HT-29 (cell line): Measurements from ENCODE around the genes MPHOSPH8, CRYL1, IL17D and SKA3.

DNA sequence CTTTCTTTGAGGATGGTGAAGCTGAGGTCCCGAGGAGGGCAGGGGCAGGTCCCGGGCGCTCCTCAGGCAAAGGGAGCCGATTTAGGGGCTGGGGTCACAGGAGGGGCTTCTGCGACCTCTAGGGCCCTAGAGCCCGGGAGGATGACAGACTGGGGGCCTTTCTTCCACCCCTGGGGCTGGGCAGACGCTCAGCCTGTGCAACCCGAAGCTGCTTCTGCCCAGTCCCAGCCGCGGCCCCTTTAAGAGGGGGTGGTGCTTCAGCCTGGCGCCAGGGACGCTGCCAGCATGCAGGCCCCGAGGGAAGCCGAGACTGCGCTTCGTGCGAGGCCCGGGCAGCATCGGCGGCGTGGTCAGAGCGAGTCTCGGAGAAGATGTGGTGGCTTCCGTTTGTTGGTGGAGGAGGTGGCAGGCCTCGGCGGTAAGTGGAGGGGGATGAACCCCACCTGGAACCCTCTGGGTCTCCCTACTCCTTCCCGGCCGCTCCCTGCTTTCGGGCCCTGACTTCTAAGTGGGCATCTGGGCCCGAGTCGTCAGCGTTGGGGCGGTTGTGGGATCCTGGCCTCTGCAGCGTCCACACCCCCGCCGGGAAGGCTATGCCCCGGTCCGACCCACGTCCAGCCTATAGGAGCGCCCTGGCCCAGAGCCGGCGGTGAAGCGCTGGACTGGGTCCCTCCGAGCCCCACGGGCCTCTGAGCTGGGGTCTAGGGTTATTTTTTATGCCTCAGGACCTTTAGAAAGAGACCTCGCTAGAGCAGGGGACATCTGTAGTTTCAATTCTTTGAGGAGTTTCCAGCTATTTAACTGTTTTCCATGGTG lies 986.4 kb downstream of the TUBA3C start:
- RAMPAGE, long total RNA: no peak

- RAMPAGE, long total RNA: no peak
Measured at GRCh38 chr13:18905074-18905503, 276.5 kb downstream of the TUBA3C start.

DNA sequence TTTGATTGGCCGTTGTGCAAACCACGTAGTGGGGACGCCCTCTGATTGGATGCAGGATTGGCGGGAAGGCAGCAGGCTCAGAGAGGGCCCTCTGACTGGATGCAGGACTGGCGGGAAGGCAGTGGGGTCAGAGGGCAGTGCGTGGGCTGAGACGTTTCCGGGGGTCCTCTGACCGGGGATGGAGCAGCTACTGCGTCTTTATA lies 198 bp upstream of the TUBA3C start:
- RAMPAGE, long total RNA: no peak

DNA sequence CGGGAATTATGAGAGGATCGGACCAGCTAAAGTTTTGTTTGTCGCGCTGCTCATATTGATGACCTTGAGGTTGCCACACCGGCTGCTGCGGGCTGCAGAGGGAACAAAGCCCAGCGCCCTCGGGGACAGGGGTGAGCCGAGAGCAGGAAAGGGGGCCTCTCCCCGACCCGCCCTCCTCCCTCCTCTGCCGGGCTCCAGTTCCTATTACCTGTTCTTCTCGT lies 162.7 kb upstream of the TUBA3C start:
- RAMPAGE, long total RNA: no peak

- RAMPAGE, long total RNA: no peak
Measured at GRCh38 chr13:19632926-19633877, at the start of gene MPHOSPH8. MPHOSPH8 (plus strand) TSS chr13:19633659.

GRCh38 chr13:19646179-19646751 lies 12.8 kb downstream of the MPHOSPH8 start:
- RAMPAGE, long total RNA: no peak

DNA sequence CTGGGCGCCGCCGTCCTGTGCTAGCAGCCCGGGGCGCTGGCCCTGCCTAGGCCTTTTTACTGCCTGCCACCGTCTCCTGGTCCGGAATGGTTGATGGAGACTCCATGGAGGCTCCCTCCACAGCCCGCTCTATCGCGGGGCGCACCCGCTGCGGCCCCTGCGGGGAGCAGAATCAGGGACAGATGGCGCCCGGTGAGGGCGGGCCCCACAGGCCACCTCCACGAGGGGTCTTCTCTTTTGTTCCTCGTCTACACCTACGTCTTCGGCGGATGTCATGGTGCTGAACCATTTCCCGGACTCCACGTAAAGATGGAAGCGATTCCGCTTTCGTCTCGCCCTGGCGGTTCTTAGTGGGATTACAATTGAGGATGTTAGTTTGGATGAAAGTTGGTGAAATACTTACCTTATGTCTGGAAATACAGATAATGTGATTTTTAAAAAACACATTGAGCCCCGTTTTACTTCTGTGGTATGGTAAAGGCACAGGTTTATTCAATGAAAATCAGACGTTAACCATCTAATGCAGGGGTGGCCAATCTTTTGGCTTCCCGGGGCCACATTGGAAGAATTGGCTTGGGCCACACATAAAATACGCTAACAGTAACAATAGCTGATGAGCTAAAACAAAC lies 1.3 kb upstream of the ZMYM5 start:
- RAMPAGE, long total RNA: no peak

DNA sequence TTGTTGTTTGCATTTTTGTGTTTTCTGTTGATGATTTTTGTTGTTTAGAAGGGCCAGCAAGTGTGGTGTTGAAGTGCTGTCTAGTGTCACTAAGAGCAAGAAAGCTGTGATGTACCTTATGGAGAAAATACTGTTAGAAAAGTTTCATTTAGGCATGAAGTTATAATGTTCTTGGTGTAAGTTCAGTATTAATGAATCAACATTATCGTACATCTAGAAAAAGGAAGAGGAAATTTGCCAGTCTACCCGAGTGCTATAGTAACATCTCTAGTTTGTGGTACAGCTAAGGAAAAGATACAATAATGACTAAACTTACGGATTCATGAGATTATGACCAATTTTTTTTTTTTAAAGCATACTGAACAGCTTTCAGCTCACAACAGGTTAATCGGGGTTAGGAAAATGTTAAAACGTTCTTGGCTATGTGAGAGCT lies 96.9 kb downstream of the ZMYM2 start:
- RAMPAGE, long total RNA: no peak

DNA sequence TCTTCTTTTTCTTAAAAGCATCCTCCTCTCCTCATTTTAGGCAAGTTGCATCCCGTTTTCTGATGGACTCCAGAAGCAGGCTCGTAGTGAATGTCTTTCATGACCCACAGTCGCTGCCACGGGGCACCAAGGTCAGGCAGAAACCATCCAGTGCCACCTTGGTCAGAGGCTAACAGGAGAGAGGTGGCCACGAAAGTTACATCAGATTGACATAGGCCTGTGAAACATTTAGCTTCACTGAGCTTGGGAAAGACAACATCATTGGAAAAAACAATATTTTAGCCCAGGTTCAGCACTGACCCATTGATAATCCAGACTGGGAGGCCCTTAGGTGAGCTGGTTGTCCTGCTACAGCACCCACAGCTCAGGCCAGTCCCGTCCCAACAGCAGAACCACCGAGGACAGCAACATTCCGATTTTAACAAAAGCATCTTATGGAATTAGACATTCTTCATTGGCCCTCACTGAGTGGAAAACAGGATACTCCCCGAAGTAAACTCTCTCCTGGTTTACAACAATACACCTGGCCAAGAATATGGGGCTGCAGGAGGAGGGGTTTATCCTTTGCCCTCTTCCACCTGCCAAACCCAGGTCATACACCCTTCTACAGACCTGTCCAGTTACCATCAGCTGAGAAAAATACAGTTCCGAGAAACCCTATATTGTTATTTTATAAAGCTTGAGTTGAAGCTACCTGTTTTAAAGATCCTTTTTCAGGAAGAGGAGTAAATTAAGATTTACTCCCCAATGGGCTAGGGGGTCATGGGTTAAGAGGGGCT lies 1.7 kb downstream of the GJB2 start:
- RAMPAGE, long total RNA: no peak

DNA sequence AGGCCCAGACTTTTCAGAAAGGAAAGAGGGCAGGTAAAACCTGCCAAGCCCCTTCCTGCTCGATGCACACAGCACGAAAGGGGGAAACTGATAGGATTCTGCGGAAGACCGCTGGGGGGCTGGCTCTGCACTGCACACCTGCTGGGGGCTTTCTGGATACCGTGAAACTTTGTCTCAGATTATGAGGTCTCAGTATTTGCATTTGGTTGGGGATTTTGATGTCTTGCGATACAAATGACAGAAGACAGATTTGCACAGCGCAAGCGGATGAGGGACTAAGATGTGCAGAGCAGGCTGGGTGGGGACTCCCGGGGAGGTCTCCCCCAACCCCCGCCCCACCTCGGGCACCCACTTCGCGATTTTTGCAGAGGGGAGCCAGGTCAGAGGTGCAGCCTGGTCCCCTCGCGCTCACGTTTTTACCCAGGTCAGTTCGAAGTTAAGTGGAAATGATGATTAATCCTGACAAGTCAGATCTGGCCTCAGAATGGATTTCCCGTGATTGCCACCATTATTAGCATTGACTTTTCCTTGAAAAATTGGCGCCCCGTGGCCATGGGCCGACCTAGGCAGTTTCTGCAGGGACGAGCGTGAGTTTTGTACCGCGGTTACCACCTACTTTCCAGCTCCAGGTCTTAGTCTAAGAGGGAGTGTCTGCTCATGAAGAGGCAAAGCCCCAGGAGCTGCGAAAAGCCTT lies 1.2 kb upstream of the GJB2 start:
- RAMPAGE, long total RNA: no peak

GRCh38 chr13:20263243-20263683 lies 31.1 kb upstream of the GJB6 start:
- RAMPAGE, long total RNA: no peak

GRCh38 chr13:20405392-20406215 lies 120.1 kb downstream of the CRYL1 start:
- RAMPAGE, long total RNA: no peak

DNA sequence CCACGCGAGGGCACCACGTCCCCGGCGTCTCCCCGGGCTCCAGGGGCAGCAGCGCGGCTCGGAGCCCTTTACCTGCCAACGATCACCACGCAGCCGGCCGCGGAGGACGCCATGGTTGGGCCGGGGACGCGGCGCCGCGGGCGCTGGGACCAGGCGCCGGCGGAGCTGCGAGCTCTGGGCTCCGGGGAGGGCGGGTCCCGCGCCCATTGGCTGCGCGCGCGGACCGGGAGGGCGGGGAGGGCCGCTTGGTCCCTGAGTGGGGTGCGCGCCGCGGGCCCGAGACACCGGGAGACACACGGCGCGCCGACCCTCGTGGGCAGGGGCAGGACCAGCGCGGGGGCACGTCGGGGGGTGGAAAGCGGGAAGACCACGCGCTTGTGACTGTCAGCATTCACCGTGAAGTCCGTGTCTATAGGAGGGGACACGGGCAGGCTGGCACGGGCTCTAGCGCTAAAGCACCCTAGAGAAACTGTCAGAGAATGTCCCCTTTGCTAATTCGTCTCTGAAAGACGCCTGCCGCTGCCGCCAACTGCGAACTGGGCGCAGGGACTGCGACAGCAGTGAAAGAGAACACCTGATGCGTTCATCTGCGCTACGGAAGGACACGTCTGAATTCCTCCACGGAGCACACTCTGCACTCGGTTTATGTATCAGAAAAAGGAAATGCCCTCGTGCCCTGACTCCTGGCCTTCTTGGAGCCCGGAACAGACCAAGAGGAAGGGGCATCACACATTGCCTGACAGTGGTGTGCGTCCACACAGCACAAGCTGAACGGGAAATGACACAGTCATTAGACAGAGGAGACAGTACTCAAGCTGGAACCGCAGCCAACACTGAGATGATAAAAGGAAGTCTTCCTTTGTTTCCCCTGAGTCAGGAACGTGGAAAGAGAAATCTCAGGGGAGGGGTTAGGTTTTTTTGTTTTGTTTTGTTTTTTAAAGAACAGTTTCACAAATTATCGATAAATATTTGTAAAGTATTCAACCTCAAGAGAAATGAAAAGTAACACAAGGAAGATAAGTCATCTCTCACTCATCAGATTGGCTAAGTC lies at the start of gene CRYL1:
Gene CRYL1, minus strand, starts transcription at position 176 of the 1,051 bp plus-strand sequence.
- RAMPAGE, long total RNA: no peak

GRCh38 chr13:20544554-20545162 lies 19.0 kb upstream of the CRYL1 start:
- RAMPAGE, long total RNA: no peak

GRCh38 chr13:20702951-20703845 lies at the start of gene IL17D:
IL17D (plus strand) TSS chr13:20703699.
- RAMPAGE, long total RNA: no peak

DNA sequence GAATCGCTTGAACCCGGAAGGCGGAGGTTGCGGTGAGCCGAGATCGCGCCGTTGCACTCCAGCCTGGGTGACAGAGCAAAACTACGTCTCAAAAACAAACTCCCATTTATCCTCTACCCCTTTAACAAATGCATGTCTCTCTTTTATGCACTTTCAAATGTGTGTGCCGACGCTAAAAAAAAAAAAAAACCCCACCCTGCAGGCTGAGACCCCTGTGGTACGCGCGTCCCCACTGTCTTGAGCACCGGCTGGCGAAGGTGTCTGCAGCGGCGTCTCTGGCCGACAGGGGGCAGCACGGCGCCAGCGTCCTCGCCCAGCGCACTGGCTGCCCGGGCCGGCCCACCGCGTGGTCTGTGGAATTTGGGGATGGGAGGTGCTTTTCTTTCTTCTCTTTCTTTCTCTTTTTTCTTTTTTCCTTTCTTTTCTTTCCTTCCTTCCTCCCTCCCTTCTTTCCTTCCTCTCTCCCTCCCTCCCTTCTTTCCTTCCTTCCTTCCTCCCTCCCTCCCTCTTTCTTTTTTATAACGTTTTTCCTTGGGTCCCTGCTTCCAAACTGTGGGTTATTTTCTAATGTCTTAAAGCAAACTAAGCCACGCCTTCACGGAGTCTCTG lies 9.1 kb downstream of the IL17D start:
- RAMPAGE, long total RNA: no peak

DNA sequence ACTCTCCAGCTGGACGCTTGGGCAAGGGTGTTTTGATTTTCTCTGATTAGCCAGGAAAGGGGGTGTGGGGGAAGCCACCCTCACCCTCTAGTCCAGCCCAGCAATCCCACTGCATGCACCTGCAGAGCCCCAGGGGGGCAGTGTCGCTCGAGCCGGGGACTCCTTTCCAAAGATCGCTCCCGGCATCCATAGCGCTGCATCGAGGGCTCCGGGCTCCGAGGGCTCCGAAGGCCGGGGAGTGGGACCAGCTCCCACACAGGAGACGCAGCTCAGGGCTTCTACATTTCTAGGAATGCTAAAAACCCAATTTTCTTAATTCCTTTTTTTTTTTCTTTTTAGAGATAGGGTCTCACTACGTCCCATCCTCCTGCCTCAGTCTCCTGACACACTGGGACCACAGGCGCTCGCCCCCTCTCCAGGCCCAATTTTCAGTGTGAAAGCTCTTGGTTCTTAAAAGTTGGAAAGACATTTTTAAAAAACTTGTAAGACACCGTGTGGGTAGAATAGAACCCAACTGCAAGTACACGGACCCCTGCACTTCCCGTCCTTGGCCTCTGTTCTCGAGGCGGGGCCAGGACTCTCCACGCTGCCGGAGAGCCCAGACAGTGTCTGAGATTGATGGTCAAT lies 38.3 kb downstream of the LATS2 start:
- RAMPAGE, long total RNA: no peak

DNA sequence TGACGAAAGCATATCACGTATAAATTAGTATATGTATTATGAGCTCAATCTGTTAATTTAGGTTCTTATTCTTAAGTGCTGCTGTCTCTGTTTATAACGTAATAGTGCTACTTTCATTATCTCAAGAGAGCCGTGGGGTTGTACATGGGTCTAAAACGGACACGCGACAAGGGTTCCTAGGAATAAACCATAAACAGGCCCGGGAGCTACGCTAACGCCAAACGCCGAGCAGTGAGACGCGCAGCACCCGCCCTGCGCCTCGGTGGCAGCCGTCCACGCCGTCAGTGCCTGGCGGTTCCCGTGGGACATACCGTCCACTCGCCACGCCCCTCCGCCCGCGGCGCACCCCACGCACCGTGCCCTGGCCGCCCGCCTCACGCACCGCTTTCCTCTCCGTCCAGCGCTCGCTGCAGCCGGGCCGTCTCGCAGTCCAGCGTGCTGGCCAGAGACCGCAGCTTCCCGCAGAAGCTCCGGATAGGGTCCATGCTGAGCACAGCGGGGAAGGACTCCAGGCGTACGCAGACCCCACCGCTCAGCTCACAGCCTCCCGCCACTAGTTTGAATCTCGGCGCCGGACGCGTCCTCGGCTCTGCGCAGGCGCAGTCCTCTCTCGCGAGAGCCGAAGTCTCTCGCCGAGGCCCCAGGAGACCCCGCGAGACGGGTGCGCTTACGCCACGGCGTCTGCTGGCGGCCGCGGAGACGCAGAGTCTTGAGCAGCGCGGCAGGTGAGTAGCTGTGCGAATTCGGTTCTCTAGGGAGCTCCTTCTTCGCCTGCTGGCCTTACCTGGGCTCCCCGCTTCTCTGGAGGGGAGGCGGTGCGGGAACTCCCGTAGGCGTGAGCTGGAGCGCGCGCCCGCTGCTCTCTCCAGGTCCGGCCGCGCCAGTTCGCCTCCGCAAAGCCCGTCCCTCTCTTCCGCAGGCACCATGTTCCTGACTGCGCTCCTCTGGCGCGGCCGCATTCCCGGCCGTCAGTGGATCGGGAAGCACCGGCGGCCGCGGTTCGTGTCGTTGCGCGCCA lies at the start of gene SKA3:
Gene SKA3, minus strand, starts transcription at position 560 of the 1,018 bp plus-strand sequence.
- RAMPAGE, long total RNA: start-site peak on the minus strand centred at position 537 of the sequence, 86 bp wide, 638 and 1,418 reads in 2 replicates; start-site peak on the plus strand centred at position 683 of the sequence, 60 bp wide, 1,555 and 2,091 reads in 2 replicates

GRCh38 chr13:21297631-21298900 lies 121.6 kb downstream of the MRPL57 start:
- RAMPAGE, long total RNA: start-site peak on the plus strand at chr13:21298137-21298231, 33 and 11 reads in 2 replicates

- RAMPAGE, long total RNA: no peak
Measured at GRCh38 chr13:21330474-21330846, 128.6 kb downstream of the ZDHHC20 start.